ENCODE results near the genes LSM12, ITGA2B and GFAP.

DNA sequence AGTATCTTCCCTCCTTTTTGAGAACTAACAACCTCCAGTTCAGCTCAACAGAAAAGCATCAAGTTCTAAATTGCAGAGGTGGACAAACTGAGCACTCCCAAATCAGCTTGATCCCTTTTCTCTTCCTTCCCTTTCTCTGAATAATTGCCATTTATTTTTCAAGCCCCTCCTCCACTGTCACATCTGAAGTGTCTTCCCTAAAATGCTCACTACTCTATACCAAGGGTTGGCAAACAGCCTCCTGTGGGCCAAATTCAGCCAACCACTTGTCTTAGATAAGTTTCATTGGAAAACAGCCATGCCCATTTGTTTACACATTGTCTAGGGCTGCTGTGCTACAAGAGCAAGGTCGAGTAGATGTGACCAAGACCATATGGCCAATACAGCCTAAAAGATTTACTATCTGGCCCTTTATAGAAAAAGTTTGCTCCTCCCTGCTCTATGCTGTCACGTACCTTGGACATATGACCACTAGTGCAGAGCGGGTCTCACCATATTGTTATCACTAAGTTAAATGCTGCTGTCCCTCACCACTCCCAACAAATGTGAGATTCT lies 13.4 kb downstream of the LSM12 start:
- PRO-cap = no peak
- RAMPAGE, long total RNA, 3 experiments = no peak in any of the 3 experiments

DNA sequence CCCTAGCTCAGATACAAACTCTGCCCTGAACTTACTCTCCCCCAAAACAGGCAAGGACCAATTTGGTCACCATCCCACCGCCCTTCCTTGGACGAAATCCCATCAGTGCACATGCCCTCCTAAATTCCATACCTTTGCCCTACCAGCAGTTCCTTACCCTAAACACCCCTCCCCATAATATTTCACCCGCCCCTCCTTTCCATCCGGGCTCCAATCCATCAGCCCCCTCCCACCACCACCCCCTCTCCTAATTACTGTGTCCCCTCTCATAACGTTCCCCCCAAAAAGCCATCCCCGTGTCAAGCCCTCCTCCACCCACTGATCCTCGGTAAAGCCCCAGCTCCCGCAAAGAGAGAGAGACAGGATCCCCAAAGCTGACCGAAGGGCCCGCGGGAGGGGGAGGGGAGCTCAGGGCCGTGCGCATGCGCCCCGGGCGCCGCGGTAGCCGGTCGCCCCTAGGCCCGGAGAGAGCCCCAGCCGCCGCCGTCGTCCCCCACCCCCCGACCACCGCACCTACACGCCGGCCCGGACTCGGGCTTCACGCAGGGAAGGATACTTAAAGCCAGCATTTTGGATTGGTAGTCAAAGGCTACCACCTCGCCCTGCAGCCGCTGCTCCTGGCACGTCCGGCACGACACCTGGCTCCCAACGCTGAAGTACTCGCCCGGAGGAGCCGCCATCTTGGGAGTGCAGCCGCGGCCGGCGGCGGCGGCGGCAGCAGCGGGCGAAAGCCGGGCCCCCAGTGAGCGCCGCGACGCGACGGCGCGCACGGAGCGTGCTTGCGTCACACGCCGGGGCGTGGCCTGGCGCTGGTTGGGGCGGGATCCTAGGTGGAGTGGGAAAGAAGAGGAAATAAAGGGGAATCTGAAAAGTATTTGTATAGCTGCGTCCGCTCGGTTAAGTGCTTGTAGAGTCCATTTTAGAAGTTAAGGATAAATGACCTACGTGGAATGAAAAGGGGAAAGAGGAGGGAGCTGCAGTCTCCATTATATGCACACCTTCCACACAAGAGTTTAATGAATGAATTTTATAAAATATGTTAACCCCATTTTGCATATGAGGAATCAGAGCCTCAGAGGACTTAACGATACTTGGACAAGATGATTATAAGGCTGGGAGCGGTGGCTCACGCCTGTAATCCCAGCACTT lies at the start of gene LSM12:
Gene LSM12 (minus strand): TSS at position 764 of the 1,149 bp plus-strand sequence.
- PRO-cap = bidirectional peak, plus-strand start at position 874 of the sequence, minus-strand start at position 732 of the sequence
- RAMPAGE, long total RNA, 3 experiments = start-site peak on the minus strand in 3 of 3 experiments, centred at positions 720 to 730 of the sequence, 514 to 916 reads per replicate

GRCh38 chr17:44075670-44076488 lies 5.3 kb downstream of the G6PC3 start:
- PRO-cap = no peak
- RAMPAGE, long total RNA, 3 experiments = no peak in any of the 3 experiments

DNA sequence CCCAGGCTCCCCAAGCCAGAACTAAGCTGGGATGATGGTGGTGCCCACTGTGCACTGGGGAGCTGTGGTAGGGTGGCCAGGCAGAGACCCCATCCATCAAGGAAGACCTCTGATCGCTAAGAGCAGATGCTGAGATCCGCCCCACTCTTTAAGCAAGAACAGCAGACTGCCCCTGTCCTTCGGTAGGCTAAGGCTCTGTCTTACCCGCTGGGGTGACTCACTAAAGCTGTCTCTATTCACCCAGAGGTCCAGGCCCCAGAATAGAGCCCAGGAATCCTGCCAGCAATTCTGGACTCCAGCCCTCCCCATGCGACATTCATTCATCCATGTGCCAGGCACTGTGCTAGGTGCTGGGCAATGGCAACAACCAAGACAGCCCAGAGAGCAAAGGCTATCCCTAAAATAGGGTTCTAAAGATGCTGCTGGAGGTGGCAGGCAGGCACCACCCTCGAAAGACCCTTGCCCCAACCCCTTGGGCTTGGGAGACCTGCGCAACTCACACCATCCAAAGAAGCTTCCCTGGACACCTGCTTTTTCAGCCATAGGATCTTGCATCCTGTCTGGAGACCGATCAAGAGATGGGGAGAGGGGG lies 15.3 kb downstream of the HDAC5 start:
- PRO-cap = no peak
- RAMPAGE, long total RNA, 3 experiments = no peak in any of the 3 experiments

DNA sequence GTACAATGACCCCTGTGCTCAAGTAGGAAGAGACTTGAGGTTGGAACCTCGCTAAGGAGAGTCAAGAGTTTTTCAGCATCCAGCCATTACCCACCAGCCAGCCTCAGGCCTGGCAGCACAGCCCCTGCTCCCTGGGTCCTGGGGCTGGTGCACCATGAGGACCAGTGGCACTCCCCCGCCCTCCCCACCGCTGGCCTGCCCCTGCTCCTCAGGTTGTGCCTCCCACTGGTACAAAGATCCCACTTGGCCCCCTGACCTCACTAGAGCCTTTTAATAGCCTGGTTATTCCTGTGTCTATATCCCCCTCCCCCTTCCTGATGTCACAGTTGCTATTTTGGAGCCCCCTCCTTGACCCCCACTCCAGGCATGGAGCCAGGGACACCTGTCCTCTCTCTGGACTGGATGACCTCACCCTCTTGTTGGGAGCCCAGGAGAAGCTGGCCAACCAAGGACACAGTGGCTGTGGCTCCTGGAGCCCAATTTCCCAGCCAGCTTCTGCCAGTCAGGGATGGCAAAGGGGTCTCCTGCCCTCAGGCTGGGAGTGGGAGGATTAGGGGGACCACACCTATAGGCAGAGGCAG lies 11.2 kb downstream of the HDAC5 start:
- PRO-cap = no peak
- RAMPAGE, long total RNA, 3 experiments = no peak in any of the 3 experiments

GRCh38 chr17:44168244-44168922 lies 2.1 kb upstream of the ASB16 start:
- PRO-cap = no peak
- RAMPAGE, long total RNA, 3 experiments = no peak in any of the 3 experiments

DNA sequence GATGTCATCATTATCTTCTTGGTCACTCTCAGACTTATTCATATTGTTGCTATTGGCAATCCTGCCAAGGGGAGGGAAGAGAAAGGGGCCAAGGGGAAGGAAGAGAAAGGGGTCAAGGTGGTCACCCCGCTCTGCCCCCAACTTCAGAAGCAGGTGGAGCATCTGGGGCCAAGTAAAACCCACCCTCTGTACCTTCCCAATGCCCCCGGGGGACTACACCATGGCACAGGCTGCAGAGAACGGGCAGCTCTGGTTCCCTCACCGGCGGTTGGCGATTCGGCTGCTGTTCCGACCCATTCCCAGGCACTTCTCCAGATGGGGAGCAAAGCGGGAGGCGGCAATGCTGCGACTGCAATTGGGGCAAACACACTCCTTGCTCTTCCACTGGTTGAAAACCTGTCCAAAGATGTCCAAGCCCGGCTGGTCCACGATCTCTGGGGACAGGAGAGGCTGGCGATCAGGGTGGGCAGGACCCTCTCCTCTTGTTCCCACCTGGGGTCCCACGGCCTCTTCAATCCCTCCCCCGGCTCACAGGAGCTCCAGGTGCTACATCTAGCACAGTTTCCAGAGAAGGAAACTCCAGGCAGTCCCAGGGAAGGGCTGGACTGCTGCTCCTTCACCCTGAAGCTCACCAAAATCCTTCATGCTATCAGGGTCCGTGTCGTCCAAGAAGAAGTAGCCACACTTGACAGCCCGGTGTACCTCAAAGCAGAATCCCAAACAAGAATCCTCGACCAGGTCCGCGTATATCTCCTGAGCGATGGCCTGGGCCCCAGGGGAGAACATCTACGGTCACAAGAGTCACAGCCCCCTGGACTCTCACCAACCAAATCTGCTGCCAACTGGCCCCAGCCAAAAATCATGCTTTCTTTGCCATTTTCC lies 2.5 kb downstream of the ATXN7L3 start:
- PRO-cap = no peak
- RAMPAGE, long total RNA, 3 experiments = no peak in any of the 3 experiments

DNA sequence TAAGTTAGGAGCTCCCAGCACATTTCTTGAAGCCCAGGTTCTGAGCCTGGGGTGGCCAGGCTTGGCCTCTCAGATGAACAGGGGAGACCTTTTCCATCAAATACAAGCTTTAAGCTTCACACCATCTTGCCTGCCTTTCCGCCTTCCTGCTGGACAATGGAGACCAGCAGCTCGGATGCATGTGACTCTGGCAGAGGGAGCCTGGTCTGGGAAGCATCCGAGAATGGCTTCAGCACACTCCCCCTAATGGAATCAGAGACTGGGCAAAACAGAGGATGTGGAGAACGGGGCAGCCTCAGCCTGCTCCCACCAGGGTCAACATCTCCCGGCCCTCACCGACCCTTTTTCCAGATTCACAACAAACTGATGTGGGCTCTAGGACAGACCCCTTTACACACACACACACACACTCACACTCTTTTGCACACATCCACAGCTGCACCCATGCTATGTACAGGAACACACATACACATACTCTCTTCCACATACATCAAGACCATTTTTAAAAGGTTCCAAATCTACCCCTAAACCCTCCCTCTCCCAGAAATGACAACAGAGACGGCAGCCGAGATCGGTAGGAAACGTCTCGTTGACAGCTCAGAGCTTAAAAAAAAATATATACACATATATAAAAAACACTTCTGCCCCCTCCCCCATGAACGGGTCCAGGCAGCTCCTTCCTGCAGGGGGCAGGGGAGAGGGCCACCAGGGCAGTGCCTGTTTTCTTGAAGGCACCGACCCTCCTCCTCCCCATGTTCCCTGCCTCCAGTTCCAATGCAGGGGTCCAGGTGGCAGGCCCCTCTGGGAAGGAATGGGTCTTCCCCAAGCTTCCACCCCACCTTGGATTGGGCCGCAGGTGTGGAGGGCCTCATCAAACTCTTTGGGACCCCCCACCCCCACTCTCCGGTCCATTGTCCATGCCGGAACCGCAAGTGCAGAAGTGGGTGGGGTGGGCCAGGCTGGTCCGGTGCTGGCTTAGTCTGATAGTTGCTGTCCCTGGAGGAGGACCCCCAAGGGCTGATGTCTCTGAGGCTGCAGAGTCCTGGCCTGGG lies 6.7 kb upstream of the ATXN7L3 start:
- PRO-cap = no peak
- RAMPAGE, long total RNA, 3 experiments = no peak in any of the 3 experiments

GRCh38 chr17:44348004-44348510 lies 3.0 kb downstream of the GRN start:
- PRO-cap = no peak
- RAMPAGE, long total RNA, 3 experiments = no peak in any of the 3 experiments

- PRO-cap = no peak
- RAMPAGE, long total RNA, 3 experiments = no peak in any of the 3 experiments
These were observed 7.6 kb downstream of the GRN start for GRCh38 chr17:44352634-44353115.

DNA sequence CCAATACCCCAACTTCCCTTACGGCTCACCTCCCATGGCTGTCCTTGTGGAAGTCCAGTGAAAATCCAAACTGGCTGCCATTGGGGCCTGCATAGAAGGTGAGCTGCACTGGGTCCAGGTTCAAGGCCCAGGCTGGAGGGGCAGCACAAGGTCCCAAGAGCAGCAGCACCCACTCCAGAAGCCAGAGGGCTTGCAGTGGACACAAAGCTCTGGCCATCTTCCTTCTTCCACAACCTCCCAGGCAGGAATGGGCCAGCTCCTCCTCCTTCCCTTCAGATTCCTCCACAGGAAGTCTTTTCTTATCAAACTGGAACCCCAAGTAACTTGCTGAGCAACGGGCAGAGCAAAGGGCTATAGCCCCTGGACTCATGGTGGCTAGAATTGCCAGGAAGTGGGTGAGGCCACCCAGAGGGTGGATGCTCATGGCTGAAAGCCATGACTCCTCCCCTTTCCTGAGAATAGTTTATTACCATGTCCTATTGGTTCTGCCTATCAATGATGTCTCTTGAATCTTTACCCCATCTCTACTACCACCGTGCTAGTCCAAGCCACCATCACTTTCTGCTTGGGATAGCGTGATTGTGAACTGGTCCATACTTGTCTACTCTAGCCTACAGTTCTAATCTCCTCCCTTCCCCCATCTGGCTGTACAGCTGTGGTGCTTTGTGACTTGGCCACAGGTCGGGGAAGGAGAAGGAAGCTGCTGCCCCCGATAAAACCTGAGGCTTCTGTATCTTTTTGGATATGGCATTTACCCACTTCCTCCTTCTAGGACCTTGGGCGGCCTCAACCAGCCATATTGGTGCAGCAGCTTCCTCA lies at the start of gene ITGA2B:
Gene ITGA2B (minus strand): TSS at position 393 of the 819 bp plus-strand sequence.
- PRO-cap = no peak
- RAMPAGE, long total RNA, 3 experiments = no peak in any of the 3 experiments

- PRO-cap = no peak
- RAMPAGE, long total RNA, 3 experiments = no peak in any of the 3 experiments
These were observed 10.7 kb upstream of the ITGA2B start for GRCh38 chr17:44399896-44400803.

GRCh38 chr17:44462889-44463276 lies 40.3 kb downstream of the GPATCH8 start:
- PRO-cap = no peak
- RAMPAGE, long total RNA, 3 experiments = no peak in any of the 3 experiments

GRCh38 chr17:44656680-44657370 lies 557 bp downstream of the MEIOC start:
- PRO-cap = no peak
- RAMPAGE, long total RNA, 3 experiments = no peak in any of the 3 experiments

DNA sequence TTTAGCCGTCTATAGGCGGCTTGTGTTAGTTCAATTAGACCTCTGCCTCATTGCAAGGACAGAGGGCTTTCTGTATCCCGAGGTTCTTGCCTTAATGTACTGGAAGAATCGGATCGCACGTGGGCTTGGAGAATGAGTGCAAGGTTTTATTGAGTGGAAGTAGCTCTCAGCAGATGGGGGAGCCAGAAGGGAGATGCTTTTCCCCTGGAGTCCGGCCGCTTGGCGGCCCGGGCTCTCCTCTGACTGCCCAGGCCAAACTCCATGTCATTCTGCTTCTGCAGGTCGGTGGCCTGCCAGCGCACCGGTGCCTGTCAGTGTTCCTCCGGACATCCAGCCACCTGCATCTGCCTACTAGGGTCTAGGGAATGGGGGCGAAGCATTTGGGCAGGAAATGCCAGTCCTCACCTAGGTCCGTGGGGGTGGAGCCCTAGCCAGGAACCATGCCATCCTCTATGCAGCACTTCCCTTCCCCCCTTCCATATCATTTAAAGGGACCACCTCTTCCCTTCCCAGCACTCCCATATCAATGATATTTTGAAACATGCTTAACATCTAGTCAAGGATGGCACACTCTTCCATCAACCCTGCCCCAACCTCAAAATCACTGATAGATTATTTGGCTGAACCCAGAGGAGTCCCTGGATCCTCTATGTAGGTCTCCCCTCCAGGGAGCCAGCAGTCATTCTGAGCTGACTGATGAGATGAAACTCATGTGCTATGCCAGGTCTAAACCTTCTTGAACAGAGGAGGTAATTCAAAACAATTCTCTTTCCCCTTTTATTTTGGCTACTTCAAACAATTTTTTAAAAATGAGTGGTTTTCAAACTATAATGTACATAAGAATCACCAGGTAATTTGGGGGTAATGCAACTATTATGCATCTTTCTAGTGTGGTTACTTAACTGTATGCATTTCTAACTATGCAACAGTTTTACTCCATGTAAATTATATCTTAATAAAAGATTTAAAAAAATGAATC lies 34.0 kb downstream of the GJC1 start:
- PRO-cap = unidirectional peak, minus-strand start at position 353 of the sequence
- RAMPAGE, long total RNA, 3 experiments = no peak in any of the 3 experiments

- PRO-cap = bidirectional peak, plus-strand start at chr17:44797916, minus-strand start at chr17:44797755
- RAMPAGE, long total RNA, 3 experiments = no peak in any of the 3 experiments
These were observed 32.3 kb downstream of the GJC1 start for GRCh38 chr17:44797646-44798287.

- PRO-cap = no peak
- RAMPAGE, long total RNA, 3 experiments = no peak in any of the 3 experiments
These were observed at the start of gene GFAP for GRCh38 chr17:44915302-44915736. Gene GFAP, minus strand, starts transcription at chr17:44915500.

DNA sequence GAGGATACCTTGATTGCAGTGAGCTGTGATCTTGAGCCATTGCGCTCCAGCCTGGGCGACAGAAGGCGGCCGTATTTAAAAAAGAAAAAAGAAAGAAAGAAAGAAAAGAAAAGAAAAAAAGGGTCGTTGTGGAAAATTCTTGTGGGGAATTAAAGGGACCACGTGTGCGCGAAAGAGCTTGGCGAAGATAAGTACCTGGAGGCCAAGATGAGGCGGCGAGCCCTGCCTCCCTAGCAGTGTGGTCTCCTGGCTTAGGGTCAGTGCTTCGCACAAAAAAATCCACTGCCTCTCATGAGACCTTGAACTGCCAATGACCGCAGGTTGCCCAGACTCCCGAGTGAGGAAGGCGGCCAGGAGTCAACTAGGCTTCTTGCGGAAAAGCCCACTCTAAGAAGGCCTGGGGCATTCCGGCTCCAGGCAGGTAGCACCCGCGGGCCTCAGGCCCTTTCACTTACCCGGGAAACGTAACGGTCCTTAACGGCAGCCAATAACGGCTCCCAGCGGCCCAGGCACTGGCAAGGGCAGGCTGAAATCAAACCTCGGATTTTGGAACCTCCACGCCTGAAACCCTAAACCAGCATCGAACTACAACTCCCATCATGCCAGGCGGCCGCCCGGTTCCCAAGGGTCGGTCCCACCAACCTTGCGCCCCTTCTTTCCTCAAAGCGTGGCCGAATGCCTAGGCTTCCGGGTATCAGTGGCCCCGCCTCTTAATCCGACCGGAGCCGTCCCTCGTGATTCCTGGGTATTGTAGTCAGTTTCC lies 503 bp upstream of the NMT1 start:
- PRO-cap = bidirectional peak, plus-strand start outside the sequence, minus-strand start at position 681 of the sequence
- RAMPAGE, long total RNA, 3 experiments = start-site peak on the minus strand in 2 of 3 experiments, centred at positions 563 to 575 of the sequence, 32 to 43 reads per replicate

- PRO-cap = no peak
- RAMPAGE, long total RNA, 3 experiments = no peak in any of the 3 experiments
These were observed 33.4 kb downstream of the PLCD3 start for GRCh38 chr17:45098829-45099317.

DNA sequence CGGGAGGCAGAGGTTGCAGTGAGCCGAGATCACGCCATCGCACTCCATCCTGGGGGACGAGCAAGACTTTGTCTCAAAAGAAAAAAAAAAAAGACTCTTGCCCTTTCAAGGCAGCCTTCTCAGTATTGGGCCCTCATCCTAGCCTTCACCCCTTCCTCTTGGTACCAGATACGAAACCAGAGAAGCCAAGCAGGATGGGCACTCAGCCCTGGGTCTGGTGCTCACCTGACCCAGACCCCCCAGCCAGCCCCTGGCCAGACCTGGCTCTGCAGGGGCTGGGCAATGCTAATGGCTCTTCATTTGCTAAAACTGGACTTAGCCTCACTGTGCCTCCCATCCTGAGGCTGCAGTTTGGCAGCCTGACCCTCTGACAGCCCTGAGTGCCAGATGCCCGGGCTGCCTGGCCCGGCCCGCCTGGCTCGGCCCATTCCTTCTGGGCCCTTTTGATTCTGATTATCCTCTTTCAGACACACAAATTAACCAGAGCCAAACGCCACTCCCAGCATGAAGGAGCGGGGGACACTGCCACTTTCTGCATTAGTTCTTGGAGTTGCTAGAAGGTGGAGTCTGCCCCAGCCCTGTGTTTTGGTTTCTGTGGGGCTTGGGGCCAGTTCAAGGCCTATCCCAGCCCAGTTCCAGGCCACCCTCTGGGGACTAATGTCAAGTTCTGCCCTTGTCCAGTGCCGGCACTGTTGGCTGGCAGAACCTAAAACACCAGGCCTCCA lies 21.8 kb downstream of the PLCD3 start:
- PRO-cap = no peak
- RAMPAGE, long total RNA, 3 experiments = no peak in any of the 3 experiments